Glomerular endothelial cell (primary cell): ENCODE data around the genes DUS4L, LAMB4 and LRRN3.

GRCh38 chr7:107506571-107507124 is 36.8 kb downstream of the GPR22 start:
- RAMPAGE, long total RNA: no peak

DNA sequence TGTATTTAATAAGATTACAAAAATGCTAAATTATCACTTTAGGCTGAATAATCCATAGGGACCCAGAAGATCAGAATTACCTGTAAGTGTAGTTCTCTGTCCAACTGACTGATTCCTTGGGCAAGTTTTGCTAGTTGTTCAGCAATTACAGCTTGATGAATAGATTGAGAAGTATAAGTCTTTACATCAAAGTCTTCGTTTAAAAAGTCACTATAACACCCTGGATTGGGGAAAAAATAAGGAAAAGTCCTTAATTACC is 5.9 kb downstream of the COG5 start:
- RAMPAGE, long total RNA: no peak

DNA sequence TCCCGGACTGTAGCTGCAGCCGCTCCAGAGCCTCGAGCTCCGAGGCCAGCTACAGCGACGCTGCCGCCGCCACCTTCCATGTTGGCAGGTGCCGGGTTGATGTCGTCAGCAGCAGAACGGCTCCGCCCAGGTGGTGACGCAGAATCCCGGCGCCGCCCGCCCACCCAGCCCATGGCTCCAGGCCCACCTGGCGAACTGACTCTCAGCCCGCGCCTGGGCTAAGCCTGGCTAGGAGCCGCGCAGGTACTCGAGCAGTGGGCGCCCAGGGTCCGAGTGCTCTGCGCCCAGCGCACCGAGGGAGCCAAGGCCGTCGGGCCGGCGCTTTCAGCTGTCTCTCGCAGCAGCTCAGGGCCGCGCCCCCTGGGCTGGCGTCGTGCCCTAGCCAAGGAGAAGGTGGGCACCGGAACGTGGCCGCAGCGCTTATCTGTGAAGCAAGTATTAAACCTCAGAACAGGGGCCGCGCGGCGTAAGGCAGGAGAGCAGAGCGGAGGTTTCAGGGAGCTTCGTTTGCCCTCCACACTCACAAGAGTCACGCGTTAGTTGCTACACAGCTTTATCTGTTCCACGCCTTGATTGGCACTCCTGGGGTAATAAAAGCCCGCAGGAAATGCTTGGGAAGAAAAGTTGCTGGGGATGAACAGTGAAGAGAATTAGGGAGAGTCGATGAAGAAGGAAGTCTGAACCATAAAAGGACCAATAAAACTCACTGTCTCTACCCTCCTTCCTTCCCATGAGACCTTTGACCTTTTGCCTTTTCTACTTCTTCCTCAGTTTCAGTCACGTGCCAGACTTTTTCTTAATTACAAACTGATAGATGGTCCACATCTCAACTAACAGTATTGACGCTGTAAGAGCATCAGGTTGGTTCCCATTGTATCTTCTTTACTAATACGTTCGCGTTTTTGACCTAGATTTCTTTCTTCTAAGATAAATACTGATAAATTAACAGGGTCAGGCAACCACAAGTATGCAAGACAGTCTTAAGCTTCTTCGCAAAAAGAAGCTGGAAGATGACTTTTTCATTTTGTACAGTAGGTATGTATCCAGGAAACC is at the start of gene DUS4L:
TSS of gene DUS4L (plus strand) at position 155 of the 1,053 bp plus-strand sequence.
- RAMPAGE, long total RNA: start-site peak on the minus strand centred at position 93 of the sequence, 29 bp wide, 786 and 602 reads in 2 replicates; start-site peak on the plus strand centred at position 184 of the sequence, 58 bp wide, 43 and 99 reads in 2 replicates

DNA sequence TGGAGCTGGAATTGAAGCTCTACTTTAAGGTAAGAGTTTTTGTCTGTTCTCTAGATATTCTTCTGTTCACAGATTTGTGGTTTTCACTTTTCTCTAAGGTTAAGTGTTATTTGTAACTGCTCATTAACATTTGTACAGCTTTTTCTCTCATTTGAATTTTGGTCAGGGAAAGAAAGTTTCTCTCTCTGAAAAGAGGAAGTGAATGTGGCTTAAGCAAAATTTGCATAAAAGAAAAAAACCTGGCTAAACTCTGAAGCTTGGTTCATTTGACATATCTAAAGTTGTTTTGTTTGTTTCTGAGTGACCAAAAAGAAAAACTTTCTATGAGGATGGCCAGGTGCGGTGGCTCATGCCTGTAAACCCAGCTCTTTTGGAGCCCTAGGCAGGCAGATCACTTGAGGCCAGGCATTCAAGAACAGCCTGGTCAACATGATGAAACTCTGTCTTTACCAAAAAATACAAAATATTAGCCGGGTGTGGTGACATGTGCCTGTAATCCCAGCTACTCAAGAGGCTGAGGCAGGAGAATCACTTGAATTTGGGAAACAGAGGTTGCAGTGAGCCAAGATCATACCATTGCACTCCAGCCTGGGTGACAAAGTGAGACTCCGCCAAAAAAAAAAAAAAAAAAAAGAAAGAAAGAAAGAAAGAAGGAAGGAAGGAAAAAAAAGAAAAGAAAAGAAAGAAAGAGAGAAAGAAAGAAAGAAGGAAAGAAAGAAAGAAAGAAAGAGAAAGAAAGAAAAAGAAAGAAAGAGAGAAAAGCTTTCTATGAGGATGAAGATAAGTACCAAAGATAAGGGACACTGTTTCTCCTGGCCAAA is 21.8 kb upstream of the SLC26A4 start:
- RAMPAGE, long total RNA: no peak

DNA sequence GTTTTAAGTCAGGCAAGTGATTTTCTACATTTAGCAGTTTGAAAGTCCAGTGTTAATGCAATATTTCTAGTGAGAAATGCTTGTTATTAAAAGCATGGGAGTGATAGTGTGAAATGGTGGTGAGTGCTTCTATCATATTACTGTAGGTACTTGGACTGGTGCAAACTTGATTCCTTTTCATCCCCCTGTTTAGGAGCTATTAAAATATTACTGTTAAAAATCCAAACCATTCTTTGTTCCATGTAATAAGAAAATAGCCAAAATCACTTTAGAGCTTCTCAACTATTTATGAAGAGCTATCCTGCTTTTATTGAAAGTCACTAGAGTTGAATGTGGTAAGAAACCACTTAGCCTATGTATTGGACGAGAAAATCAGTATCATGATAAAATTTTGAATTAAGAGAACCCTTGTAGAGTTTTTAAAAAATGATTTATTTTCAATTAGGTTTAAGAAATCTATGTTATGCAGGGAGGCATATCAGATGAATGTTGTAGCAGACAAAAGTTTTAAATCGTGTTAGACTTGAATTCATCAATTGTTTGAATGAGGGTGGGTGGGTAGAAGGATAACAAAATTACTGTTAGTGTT is 17.1 kb downstream of the CBLL1 start:
- RAMPAGE, long total RNA: no peak

- RAMPAGE, long total RNA: no peak
Observed at GRCh38 chr7:107763577-107763878, 19.6 kb downstream of the CBLL1 start.

GRCh38 chr7:107785883-107786416 is 17.1 kb downstream of the SLC26A3 start:
- RAMPAGE, long total RNA: no peak

- RAMPAGE, long total RNA: no peak
Observed at GRCh38 chr7:107932694-107933288, 41.8 kb downstream of the DLD start.

- RAMPAGE, long total RNA: no peak
Observed at GRCh38 chr7:107939696-107940458, 48.9 kb downstream of the DLD start.

- RAMPAGE, long total RNA: no peak
Observed at GRCh38 chr7:108037646-108037905, 34.6 kb upstream of the LAMB1 start.

DNA sequence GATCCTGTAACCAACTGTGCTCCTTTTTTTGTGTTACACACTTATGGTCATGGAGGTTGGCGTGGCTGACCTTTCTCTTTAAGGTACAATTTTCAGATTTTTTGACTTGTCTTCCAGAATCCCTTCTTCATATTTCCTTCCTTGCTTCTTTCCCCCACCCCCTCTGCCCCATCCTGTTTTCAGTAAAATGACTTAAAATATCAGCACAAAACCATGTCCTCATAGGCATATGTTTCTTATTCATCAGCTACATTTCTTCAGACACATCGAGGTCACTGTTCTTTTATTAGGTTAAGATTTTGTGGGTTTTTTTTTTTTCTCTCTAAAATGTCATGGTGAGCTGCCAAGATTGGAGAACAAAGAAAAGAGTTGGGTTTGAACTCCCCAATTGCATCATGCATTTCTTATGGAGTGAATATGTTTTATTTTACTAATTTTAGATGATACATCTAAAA is 35.9 kb downstream of the LAMB4 start:
- RAMPAGE, long total RNA: no peak

GRCh38 chr7:108094759-108095250 is 35.4 kb downstream of the LAMB4 start:
- RAMPAGE, long total RNA: no peak

- RAMPAGE, long total RNA: no peak
Observed at GRCh38 chr7:108130164-108130474, at the start of gene LAMB4. LAMB4 (minus strand) TSS chr7:108130361.

GRCh38 chr7:111067153-111067564 is 23.8 kb upstream of the LRRN3 start:
- RAMPAGE, long total RNA: no peak

GRCh38 chr7:111090960-111091718 is at the start of gene LRRN3:
LRRN3 (plus strand) TSS chr7:111091127.
- RAMPAGE, long total RNA: no peak

- RAMPAGE, long total RNA: no peak
Observed at GRCh38 chr7:111205400-111206222, 114.7 kb downstream of the LRRN3 start.

DNA sequence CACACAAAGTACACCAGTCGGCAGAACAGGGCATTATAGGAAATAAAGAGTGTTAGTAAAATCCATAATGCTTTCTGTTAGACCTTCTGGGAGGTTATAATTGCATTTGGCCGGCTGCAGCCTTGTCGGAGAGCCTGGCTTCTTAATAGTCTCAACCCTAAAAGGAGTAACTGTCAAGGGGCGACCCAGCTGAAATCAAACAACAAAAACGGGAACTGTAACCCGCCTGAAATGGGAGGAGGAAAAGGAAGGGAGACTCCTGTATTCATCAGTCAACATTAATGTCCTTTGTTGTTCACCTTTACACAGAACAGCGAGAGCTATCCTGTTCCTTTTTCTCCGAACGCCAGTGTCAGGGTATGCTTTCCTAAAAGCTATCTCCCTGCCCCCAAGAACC is 1.3 kb downstream of the DOCK4 start:
- RAMPAGE, long total RNA: no peak

GRCh38 chr7:112211317-112211809 is 4.9 kb downstream of the ZNF277 start:
- RAMPAGE, long total RNA: no peak

GRCh38 chr7:112464250-112464561 is 13.9 kb downstream of the IFRD1 start:
- RAMPAGE, long total RNA: no peak

GRCh38 chr7:112467849-112468306 is 12.9 kb upstream of the LSMEM1 start:
- RAMPAGE, long total RNA: no peak